Foreskin fibroblast (primary cell): ENCODE measurements around the genes RNASET2 and CEP43.

GRCh38 chr6:165885247-165885552 is 222.2 kb upstream of the PDE10A start:
- RRBS = no CpG with 5 or more reads among the region's 10 CpGs

DNA sequence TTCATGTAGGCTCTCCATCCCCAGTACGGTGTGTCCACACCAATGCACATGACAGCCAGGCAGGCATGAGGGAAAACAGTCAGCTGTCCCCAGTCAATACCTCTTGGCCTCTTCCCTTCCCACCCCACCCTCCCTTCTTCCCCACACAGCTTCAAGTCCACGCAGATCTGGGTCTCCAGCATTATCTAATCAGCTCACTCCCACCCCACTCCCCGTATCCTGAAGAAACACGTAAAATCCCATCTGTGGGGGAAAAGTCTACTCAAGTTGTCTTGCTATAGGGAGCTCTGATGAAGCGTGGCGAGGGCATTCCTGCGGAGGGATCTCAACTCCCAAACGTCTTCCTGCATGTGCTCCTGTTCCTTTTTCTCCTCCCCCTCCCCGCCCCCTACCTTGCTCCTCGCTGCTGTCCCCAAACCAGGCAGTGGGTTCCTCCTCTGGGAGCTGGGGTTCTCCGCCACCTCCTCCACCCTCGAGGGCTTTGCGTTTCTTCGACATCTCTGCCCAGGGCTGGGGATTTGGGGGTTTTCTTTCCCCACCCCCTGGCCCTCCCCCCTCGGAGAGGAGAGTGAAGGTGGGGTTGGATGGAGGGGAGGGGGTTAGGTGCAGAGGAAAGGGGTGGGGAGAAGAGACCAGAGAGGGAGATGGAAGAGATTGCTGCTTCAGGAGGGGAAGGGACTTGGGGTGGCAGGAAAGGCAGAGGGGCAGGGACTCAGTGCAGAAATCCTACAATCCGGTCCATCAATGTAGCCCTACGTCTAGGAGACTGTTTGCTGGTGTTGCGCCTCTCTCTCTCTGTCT is 181.7 kb downstream of the TBXT start:
- RRBS = no CpG with 5 or more reads among the region's 18 CpGs

DNA sequence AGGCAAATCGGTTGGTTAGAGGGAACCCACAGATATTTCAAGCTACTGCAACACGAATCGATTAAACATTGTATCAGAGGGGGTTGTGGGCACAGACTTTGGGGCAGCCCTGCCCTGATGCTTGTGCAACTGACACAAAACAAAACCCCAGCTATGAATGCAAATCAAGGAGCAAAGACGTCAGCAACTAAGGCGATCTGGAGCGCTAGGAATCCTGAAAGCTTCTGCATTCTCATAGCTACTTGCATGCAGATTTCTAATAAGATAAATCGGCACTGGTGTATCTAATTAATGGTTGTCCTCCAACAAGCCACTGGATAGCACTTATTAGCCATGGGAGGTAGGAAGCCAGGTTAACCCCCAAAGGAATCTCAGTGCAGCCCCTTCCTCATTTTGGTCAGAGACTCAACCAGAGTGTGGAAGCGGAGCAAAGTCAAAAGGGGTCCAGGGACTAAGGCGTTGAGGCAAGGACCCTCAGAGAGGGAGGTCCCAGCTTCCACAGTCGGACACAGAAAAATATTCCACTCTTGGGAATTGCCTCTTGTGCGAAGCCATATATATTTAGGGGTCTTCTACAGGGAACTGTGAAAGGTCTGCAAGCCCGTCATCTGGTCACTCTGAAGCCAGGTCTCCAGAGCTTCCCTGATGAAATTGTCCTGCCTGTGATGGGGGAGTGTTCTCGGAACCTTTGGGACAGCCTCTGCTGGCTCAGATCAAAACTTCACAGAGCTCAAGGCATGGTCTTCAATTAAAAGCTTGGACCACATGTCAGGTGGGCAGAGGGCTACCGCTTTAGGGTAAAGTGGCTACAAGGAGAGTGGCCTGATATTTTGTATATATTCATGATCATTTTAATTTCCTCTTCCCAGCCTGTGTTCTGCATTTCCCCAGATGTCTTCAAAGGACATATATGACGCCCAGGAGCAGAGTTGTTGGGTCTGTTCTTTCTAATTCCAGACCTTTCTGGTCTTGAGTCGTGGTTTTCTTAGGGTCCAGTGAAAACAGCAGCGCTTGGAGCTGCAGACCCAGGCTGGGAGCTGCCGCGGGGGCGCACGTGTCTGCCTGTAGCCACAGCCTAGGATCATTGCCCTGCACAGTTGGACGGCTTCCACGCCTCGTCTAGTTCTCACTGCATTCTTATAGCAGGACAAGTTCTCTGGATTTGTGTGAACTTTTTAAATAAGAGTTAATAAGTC is 160.7 kb downstream of the TBXT start:
- RRBS = no CpG with 5 or more reads among the region's 24 CpGs

- RRBS = 2% methylated on average over 16 of the region's 54 CpGs
Measured at GRCh38 chr6:166008337-166009010, 159.2 kb downstream of the TBXT start.

GRCh38 chr6:166286558-166287328 is 21.4 kb downstream of the PRR18 start:
- RRBS = 42% methylated on average over 2 of the region's 13 CpGs

GRCh38 chr6:166407132-166407485 is 24.4 kb upstream of the MPC1 start:
- RRBS = no CpG with 5 or more reads among the region's 5 CpGs

- RRBS = no CpG with 5 or more reads among the region's 11 CpGs
Measured at GRCh38 chr6:166470547-166470847, 87.8 kb upstream of the MPC1 start.

- RRBS = 100% methylated on average over 2 of the region's 18 CpGs
Measured at GRCh38 chr6:166540970-166541685, 45.4 kb downstream of the RAMACL start.

- RRBS = no CpG with 5 or more reads among the region's 7 CpGs
Measured at GRCh38 chr6:166542332-166542838, 44.1 kb downstream of the RAMACL start.

- RRBS = no CpG with 5 or more reads among the region's 8 CpGs
Measured at GRCh38 chr6:166587905-166588573, 1.6 kb upstream of the RAMACL start.

GRCh38 chr6:166624144-166624688 is 2.8 kb downstream of the RPS6KA2 start:
- RRBS = no CpG with 5 or more reads among the region's 4 CpGs

- RRBS = no CpG with 5 or more reads among the region's 7 CpGs
Measured at GRCh38 chr6:166655406-166655800, 28.4 kb upstream of the RPS6KA2 start.

- RRBS = no CpG with 5 or more reads among the region's 8 CpGs
Measured at GRCh38 chr6:166771313-166771540, 144.2 kb upstream of the RPS6KA2 start.

GRCh38 chr6:166949788-166950615 is 6.3 kb downstream of the RNASET2 start:
- RRBS = no CpG with 5 or more reads among the region's 12 CpGs

DNA sequence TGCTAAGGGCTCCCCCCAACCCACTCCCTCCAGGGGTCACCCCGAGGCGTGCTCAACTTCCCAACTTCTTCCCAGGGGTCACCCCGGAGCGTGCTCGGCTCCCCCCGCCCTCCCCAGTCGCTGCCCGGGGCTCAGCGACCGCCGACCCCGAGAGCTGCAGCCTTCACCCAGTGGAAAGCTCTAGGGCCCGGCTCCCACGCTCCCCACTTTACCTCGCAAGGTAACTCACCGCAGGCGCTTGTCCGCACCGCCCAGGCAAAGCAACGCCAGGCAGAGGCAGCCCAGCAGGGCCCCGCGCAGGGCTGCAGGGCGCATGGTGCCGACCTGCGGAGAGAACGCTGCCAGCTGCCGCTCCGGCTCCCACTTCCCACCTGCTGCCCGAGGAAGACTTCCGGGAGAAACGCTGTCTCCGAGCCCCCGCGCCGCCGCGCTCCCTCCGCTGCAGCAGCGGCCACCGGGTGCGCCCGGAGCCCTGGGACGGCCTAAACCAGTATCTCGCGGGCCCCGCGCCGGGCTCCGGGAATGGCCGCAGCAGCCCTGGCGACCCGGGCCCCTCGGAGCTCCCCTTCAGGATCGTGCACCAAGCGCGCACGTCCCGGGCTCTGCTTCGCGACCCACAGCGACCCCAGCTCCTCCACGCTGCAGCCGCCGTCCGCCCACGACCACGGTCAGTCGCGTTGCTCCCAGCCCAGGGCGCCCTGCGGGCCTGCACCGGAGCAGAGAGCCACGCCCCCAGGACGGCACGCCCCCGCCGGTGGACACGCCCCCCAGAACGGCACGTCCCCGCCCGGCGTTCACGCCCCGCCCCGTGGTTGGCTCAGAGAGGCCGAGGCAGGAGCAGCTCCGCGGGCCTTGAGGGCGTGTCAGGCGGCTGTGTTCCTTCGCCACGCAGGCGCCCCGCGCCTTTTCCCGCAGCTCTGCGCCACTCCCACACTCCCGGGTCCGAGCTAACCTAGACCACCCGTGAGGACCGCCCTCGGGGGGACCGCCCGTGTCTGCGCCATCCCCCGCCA is at the start of gene RNASET2:
RNASET2 (minus strand) TSS at position 683 of the 1,013 bp plus-strand sequence.
- RRBS = 2% methylated on average over 48 of the region's 107 CpGs

DNA sequence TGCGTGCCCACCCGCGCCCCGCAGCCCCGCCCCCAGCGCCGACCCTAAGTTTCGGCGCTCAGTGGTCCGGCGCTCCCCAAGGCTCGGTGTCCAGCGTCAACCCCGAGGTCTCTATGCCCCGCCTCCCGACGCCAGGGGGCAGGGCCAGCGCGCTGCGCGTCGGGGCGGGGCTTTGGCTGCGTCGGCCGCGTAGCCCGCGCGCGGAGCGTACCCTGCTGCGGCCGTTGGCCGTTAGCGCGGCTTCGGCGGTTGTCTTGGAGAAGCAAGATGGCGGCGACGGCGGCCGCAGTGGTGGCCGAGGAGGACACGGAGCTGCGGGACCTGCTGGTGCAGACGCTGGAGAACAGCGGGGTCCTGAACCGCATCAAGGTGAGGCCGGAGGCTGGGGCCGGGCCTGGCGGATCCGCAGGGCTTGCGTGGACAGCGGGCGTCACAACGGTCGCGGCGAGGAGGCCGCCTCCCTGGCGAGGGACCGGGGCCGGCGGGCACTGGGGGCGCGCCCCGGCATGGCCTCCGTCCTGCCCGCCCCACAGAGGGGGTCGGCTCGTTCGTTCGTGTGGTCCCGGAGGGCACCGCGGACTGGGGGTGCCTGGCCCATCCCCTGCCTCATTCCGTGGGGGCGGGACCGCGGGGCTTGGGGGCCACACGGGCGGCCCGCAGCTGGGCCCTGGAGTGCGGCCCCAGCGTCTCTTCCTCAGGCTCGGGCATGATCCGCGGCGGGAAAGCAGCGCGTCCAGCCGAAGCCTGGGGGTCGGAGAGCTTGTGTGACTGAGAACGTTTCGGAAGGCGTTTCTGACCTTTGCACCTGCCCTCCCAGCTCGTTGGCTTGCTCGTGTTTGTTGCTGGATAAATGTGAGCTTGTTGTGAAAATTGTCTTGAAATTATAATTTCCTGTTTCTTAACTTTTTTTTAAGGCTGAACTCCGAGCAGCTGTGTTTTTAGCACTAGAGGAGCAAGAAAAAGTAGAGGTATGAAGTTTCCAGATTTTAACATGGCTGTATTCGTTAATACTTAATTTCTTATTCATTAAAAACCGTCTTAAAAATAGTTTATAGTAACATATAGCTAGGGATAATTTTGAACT is at the start of gene CEP43:
CEP43 (plus strand) TSS at position 252 of the 1,084 bp plus-strand sequence.
- RRBS = 1% methylated on average over 24 of the region's 103 CpGs

DNA sequence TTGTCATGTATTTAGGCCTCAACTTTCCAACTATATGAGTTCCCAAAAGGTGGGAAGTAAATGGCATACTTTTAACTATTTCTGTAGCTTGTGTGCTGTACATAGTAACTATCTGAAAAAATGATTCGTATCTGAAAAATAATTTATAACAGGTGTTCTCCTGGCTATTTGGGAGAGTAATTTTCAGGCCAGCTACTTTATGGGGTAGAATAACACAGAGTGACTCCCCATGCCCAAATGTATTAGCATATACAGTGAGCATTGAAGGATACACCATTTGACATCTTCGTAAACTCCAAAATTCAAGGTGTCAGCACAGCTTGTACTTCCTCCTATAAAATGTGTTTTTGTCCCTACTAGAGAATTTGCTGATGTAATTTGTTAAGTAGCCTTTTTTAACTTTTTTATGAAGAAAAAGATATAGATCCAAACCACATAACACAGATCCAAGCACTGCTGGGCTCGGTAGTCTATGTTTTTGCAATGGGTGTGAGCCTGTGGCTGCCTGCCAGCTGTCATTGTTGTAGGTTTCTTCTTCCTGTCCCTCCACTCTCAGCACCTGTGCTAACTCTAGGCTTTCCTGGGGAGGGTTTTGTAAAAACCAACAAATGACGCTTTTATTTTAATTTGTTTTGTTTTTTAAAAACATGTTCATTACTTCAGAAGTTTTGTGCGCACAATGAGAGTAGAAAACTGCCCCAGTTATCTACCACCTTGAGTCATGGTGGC is 3.4 kb upstream of the CCR6 start:
- RRBS = no CpG with 5 or more reads among the region's 5 CpGs

DNA sequence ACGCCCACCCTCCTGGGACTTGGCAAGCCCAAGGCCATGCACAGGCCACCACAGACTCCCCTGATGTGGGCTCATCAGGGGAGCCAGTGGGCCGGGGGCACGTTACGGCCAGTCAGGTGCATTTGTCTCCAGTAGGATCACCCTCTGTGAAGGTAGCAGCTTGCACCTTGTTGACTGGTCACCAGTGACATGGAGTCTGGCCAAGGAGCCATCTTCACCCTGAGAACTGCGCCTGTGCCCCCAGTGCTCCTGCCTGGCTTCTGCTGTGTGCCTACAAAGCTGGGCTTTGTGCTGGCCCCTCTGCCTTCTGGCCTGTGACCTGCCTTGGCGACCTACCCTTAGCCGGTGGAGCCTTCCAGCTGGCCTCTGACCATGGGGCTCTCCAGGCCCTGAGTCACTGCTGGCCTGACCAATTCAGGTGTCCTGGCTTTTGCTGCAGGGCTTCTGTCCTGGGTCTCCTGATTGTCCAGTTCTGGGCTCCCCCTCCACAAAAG is 14.1 kb upstream of the UNC93A start:
- RRBS = no CpG with 5 or more reads among the region's 7 CpGs

DNA sequence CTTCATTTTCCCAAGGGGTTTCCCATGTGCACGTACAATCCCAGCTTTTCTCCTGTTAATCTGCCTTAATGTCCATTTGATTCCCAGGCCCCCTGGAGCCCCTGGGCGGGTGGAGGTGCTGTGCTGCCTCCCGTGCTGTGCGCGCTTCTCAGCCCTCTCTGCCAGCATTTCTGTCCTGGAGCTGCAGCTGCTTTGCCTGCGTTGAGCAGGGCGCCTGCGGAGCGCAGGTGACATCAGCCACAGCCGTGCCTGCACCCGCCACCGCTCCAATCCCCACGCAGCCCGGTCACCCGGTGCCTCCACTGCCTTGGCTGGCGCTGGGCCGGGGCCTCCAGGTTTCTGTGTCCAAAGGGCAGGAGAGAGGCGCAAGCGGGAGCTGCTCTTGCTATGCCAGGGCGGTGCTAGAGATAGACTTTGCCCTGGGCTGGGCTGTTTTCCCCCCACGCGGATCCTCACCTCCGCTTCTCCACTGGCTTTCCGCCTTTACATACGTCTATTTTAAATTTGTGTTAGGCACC is 96.4 kb downstream of the TTLL2 start:
- RRBS = no CpG with 5 or more reads among the region's 25 CpGs

- RRBS = no CpG with 5 or more reads among the region's 7 CpGs
Measured at GRCh38 chr6:167491696-167492052, 166.8 kb downstream of the TTLL2 start.